ENCODE results near the gene RRP12.

DNA sequence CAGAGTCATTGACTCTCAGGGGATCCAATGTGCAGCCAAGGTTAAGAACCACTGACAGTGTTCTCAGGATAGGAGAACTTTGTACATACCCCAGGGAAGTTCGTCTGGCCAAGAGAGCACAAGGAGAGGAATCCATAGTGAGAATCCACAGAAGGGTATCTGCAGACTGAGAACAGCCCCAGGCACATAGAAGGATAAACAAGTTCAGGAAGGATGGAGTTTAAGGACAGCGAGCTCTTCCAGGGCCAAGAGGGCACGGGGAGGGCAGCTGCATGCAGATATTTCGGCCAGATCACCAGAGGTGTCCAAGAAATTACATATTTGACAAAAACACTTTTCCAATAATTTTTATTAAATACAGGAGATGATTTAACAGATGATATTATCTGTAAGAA, 16.4 kb downstream of the BLNK start:
- RRBS = no CpG with 5 or more reads among the region's 4 CpGs

- RRBS = no CpG with 5 or more reads among the region's 2 CpGs
Observed at GRCh38 chr10:96262095-96262535, 9.3 kb downstream of the BLNK start.

GRCh38 chr10:96266126-96266889, 5.1 kb downstream of the BLNK start:
- RRBS = no CpG with 5 or more reads among the region's 6 CpGs

DNA sequence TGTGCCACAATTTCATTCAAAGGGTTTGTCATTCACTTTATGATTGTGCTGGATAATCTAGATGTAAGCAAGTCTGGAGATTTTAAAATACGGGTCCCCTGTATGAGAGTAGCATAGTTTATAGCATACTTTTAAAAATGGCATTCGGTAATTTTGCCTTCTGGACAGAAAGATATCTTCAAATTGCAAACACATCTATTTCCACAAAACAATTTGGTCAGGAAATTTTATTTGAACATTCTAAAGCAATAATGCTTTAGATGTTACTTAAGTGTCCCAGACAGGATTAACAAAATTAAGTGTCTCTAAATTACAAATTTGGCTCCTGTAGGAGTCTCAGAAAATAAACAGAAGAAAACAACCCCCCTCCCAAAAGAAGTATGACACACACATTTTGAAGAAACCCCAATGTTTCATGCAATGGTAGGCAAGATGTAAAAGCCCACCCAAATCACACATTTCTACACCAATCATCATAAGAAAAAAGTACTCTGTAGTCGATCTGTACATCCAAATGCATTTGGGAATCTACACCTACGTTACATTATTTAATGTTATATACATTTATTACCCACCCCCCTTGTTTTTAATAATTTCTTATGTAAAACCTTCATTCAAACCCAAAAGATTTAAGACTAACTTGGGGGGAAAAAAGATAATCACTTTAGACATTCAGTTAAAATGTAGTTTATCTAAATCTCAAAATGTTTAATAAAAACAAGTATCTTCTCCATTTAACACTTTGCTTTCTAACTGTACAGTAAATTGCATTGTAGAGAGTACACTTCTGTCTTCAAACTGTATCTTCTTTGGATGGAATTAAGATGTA, 7.3 kb upstream of the TLL2 start:
- RRBS = no CpG with 5 or more reads among the region's 4 CpGs

DNA sequence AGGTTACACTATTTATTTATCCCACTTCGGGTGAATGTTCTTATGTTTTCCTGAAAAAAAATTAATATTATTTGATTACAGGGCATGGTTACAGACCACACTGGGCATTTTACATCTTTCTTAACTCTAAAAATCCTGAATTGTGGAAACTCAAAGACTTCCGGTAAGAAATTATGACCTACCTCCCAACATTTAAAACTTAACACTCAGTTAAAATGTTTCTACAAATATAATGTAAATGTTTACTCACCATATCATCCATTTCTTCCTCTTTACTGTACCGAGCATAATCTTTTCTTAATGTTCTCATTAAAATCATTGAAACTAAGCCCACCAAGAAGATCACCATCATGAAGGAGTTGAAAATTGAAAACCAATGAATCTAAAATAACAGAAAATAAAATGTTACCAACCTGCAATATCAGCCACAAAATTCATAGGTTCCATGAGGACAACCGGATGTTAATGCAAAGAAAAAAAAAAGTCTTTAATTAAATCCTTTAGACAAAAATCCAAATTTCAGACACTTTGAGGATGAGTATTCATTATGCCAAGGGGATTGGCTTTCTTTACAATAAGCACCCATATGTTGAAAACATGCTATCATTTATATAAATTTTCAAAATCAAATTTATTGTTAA, 34.0 kb downstream of the TM9SF3 start:
- RRBS = no CpG with 5 or more reads among the region's 4 CpGs

- RRBS = no CpG with 5 or more reads among the region's 10 CpGs
Observed at GRCh38 chr10:96559071-96559861, 27.5 kb downstream of the TM9SF3 start.

GRCh38 chr10:96587248-96588030, 627 bp upstream of the TM9SF3 start:
- RRBS = 3% methylated on average over 9 of the region's 24 CpGs

- RRBS = no CpG with 5 or more reads among the region's 12 CpGs
Observed at GRCh38 chr10:96650932-96651686, 64.3 kb upstream of the TM9SF3 start.

- RRBS = no CpG with 5 or more reads among the region's 9 CpGs
Observed at GRCh38 chr10:96740664-96741405, 20.5 kb upstream of the PIK3AP1 start.

DNA sequence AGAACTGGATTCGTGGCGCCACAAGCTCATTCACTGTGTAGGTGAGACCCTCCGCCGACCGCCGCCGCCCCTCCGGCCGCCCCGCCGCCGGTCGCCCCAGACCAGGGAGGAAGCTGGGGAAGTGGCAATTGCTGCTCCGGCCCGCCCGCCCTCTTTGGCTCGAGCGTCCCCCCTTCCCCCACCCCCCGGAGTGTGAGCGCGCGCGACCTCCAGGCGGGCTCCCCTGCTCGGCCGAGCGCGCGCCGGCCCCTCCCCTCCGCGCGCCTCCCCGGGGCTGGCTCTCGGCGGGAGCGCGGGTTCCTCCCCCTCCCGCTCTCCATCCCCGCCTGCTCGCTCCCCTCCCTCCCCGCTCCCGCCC, 240 bp downstream of the LCOR start:
- RRBS = 5% methylated on average over 24 of the region's 43 CpGs

DNA sequence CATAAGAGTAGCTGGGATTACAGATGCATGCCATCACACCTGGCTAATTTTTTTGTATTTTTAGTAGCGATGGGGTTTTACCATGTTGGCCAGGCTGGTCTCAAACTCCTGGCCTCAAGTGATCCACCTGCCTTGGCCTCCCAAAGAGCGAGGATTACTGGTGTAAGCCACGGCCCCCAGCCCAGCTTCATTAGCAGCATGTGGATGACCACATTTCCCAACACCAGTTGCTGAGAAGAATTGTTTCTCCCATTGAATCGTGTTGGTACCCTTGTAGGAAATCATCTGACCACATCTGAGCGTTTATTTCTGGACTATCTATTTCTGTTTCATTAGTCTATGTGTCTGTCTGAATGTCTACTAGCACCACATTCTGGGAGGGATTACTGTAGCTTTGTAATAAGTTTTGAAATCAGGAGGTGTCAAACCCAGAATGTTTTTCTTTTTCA, 89.5 kb downstream of the LCOR start:
- RRBS = no CpG with 5 or more reads among the region's 5 CpGs

DNA sequence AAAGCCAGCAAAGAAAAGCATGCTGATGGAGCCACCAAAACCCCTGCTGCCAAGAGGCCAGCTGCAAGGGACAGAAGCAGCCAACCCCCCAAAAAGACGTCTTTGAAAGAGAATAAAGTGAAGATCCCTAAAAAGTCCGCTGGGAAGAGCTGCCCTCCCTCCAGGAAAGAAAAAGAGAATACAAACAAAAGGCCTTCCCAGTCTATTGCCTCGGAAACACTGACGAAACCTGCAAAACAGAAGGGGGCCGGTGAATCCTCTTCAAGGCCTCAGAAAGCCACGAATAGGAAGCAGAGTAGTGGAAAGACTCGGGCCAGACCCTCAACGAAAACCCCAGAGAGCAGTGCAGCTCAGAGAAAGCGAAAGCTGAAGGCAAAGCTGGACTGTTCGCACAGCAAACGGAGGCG, 152.6 kb downstream of the LCOR start:
- RRBS = no CpG with 5 or more reads among the region's 12 CpGs

DNA sequence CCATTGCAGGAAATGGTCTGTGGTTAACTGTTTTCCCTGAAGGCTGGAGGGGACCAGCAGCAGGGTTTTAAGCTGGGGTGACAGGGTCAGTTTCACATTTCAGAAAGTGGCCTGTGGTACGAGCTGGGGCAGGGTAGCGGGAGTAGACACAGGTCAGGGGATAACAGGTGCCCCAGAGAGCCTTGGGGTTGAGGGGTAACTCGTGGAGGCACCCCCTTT, 169.0 kb downstream of the SLIT1 start:
- RRBS = no CpG with 5 or more reads among the region's 3 CpGs

DNA sequence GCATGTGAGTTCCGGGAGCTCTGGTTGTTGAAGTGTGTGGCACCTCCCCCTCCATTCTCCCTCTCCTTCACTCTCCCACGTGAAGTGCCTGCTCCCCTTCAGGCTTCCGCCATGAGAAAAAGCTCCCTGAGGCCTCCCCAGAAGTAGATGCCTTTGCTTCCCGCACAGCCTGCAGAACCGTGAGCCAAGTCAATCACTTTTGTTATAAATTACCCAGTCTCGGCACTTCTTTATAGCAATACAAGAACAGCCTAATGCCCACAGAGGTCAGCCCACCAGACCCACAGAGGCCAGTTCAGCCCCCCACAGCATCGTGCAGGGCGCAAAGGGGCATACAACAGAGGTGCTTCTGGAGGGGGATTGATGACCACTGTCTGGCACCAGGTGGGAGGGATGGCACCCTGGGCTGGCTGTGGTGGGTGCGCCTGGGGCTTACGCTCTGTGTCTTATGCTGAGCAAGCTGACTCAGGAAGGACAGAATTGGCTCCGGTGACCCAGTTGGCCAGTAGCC, 119.2 kb downstream of the SLIT1 start:
- RRBS = no CpG with 5 or more reads among the region's 11 CpGs

- RRBS = 3% methylated on average over 3 of the region's 63 CpGs
Observed at GRCh38 chr10:97332902-97334099, 1.2 kb downstream of the FRAT2 start.

DNA sequence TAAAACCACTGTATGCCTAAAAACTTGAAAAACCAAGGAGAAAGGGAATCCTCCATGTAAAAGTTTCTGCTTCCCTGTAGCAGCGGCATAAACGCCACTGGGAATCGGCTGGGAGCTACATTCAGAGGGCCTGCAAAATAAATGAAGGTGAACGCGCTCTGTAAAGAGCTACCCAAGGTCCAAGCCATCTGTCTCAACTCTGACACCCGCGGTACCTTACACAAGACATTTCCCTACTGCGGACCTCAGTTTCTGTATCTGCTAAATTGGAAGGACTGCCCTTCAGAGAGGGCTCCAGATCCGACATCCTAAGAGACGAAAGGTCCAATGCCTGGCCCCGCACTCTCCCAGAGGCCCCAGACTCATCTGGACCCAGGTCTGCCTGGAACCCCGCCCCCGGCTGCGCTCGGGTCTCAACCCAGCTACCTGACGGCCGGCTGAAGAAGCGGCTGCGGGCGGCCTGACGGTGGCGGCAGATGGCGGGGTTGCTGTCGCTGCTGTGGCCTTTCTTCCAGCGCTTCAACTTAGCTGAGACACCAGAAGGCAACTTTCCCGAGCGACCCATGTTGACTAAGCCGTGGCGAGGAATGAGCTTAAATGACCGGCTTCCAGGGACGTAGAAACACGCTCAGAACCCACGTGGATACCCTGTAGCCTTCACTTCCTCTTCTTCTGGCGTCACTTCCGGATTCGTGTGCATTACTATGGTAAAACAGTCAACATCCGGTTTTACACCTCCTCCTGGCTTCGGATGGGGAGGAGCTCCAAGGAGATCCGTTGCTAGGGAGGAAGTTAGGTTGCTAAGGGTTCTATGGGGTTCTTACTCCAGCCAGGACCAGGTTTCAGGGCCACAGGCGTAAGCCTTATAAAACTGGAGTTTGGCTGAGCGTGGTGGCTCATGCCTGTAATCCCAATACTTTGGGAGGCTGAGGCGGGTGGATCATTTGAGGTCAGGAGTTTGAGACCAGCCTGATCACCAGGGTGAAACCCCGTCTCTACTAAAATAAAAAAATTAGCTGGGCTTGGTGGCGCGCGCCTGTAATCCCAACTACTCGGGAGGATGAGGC, at the start of gene RRP12:
RRP12 (minus strand) TSS at position 674 of the 1,067 bp plus-strand sequence.
- RRBS = 2% methylated on average over 5 of the region's 47 CpGs

- RRBS = no CpG with 5 or more reads among the region's 31 CpGs
Observed at GRCh38 chr10:97426788-97427310, 858 bp downstream of the PGAM1 start.

DNA sequence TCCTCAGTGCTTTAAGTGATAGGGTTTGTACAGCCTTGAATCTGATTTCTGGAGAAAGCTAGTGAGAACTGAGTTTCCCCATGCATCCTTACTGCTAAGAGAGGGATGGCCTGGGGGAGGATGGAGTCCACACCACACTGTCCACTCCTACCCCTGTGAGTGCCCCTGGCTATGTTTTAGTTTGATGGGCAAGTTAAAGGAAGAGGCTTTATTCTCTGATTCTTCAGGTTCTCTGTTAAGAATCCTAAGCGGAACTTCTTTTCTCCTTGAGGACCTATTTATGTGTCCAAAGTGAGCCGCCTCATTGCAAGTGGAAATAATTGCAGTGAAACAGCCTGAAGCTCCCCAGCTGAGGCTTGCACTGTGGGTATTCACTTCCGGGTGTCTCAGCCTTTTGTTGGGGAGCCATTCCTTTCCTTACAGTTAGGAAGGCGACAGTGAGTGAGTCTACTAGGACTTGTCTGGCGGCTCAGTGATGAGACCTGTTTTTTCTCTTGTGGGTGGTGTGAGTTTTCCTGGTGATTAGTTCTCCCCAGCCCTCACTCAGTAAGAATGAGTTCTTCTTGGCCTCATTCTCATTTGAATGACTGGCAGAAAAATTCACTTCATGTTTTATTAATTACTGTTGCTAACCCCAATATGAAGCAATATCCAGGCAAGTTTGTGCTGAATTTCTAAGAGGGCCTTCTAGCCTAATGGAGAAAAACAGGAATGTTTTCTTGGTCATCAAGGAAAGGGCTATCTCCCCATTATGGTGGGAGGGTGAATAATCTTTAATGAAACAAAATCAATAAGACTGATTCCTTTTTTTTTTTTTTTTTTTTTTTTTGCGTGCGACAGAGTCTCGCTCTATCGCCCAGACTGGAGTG, 2.5 kb downstream of the PGAM1 start:
- RRBS = no CpG with 5 or more reads among the region's 9 CpGs

DNA sequence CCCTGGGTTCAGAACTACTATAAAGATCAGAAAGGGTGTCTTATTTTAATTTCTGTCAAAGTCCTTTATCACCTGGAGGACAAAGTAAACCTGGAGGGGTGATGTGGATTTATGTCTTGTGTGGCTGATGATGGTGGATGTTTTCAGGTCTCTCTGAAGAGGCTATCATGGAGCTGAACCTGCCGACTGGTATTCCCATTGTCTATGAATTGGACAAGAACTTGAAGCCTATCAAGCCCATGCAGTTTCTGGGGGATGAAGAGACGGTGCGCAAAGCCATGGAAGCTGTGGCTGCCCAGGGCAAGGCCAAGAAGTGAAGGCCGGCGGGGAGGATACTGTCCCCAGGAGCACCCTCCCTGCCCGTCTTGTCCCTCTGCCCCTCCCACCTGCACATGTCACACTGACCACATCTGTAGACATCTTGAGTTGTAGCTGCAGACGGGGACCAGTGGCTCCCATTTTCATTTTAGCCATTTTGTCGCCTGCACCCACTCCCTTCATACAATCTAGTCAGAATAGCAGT, 6.3 kb downstream of the PGAM1 start:
- RRBS = no CpG with 5 or more reads among the region's 8 CpGs

- RRBS = no CpG with 5 or more reads among the region's 16 CpGs
Observed at GRCh38 chr10:97608839-97609917, 19.7 kb downstream of the C10orf62 start.